PC-3 (cell line): ENCODE measurements around a stretch of chr1.

- RAMPAGE, long total RNA = no peak
Observed at GRCh38 chr1:64890924-64892100, 75.0 kb downstream of the JAK1 start.

GRCh38 chr1:65049276-65049995, 83.1 kb upstream of the JAK1 start:
- RAMPAGE, long total RNA = no peak

- RAMPAGE, long total RNA = no peak
Observed at GRCh38 chr1:65069239-65069670, 78.7 kb upstream of the AK4 start.

DNA sequence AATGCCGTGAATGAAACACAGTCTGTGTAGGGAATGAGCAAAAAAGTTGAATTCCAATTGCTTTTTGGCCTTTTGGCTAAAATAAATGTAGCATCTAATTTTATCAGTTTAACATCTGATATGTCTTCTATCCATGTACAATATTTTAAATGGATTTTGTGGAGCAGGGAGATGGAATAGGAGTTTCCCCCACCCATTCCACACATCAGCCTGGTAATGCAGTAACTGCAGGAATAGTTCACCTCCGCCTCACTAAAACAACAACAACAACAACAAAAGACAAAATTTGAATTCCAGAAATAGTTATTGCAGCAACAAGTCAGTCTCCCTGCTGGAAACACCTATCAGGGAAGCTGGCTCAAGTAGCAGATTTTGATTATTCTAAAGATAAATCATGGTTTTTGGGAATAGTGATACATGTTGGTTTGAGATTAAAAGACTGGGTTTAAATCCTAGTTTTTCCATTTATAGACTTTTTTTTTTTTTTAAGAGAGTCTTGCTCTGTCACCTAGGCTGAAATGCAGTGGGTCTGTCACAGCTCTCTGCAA, 4.6 kb upstream of the LEPR start:
- RAMPAGE, long total RNA = no peak

- RAMPAGE, long total RNA = no peak
Observed at GRCh38 chr1:65512375-65512826, 91.9 kb downstream of the LEPR start.

DNA sequence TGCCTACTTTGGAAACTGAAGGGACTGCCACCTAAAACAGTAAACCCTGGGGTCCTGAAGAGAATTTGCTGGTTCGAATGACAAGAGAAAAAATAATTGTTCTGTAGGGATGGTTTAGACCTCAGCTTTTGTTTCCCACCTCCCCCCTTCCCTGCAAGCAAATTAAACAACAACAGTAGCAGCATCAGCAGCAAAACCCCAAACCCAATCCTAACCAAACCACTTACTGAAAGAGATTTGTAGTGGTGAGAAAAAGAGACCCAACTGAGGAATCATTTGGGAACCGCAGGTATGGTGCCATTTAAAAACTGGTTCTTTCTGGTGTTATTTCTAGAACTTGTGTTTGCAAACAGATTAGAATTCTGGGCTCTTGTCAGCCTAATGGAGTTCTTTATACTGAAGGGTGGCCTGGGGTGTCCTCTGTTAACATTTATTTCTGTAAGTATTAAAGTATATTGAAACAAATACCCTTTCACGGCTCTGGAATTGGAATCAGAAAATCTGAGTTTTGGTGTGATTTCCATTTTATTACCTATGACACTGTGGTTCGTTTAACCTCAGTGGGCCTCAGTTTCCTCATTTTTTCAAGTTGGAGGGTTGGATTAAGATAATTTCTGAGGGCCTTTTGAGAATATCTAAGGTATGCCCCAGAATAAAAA, 105.8 kb downstream of the LEPR start:
- RAMPAGE, long total RNA = no peak

GRCh38 chr1:66271243-66271788, 262.6 kb upstream of the SGIP1 start:
- RAMPAGE, long total RNA = no peak

GRCh38 chr1:66275138-66275528, 258.8 kb upstream of the SGIP1 start:
- RAMPAGE, long total RNA = no peak

DNA sequence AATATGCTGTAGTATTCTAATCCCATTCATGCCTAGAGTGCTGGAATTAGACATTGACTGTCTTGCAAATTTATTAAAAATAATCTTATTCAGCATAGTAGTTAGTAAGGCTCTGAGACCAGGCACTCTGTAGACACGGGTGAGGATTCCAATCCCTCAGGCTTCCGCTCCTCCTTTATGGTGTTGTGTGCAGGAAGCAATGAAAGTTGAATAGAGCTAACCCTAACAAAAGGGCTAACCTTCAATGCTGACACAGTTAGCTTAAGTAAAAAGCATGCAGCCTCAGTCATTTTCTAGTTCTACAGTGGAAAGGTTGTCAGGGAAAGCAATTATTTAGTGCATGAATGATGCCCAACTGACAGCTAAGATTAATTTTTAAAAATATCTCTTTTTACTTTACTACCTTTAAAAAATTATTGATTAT, 199.6 kb upstream of the SGIP1 start:
- RAMPAGE, long total RNA = no peak

GRCh38 chr1:66348434-66348756, 185.6 kb upstream of the SGIP1 start:
- RAMPAGE, long total RNA = no peak

DNA sequence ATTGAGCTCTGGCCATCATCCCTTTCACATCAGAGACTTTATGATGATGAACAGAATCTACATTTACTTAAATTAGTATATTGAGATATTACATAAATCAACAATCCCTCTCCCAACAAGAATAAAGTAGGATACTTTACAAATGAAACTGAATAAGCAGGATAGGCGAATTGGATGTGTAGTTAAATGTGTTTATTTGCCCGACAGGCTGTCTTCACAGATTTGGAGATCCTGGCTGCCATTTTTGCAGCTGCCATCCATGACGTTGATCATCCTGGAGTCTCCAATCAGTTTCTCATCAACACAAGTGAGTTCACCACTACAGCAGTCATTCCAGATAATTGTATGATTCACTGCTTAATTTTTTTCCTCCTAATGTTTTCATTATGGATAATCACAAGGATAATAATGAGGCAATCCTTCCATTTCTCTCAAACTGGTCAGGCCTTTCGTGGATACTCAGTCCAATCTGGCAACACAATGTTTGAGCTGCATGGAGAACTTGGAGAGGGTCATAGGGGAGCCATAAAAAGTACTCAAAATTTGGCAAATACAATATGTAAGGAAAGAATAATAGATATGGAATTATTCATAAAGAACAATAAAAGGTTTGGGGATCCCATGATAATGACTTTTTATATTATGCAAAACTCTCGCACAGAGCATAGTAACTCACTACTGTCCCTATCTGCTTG, 168.3 kb upstream of the SGIP1 start:
- RAMPAGE, long total RNA = no peak

- RAMPAGE, long total RNA = no peak
Observed at GRCh38 chr1:66373673-66374196, 160.2 kb upstream of the SGIP1 start.

DNA sequence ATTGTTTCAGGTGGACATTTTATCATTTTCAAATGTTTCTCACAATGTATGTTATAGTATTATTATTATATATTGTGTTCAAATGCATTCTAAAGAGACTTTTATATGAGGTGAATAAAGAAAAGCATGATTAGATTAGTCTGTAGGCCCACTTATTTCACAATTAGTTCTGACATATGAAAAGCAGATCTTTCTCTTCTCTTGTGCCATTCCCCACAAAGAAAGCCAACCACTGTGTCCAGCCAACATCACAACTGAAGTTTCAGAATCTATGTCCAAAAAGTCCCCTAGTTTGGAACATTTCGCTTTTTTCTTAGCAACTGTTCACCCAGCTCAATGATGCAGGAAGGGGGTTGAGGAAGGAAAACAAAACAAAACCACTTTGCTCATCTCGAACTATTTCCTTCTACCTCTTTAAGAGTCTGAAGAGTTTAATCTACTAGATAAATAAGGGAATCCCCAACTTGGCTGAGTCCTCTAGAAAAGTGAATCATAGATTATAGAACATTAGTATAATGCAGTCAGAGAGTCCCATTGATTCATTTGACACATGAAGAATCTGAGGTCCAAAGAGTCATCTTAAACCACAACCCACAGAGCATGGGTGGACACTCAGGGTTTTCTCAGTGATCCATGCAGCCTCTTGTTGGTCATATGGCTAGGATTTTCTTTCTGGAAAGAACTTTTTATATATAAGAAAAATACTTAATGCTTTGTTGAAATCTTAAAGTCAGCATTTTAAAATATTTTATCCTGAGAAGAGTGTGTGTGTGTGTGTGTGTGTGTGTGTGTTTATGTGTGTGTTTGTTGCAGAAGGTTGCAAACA, 159.3 kb upstream of the SGIP1 start:
- RAMPAGE, long total RNA = no peak

DNA sequence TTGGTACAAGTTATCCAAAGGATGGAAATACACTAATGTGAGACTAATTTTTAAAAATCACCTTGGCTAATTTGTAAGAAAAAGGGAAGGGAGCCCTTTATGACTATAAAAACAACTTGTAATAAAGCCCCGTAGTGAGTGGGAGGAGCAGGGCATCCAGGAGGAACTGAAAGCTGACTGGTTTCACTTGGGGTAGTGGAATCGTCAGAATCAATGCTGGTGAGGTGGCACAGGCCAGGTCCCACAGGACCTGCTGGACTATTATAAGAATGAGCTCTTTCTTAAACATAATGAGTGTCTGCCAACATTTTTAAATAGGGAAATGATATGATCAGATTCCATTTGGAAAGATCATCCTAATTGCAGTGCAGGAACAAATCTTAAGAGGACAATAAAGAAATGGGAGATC, 153.6 kb upstream of the SGIP1 start:
- RAMPAGE, long total RNA = no peak

- RAMPAGE, long total RNA = no peak
Observed at GRCh38 chr1:66438846-66439315, 95.1 kb upstream of the SGIP1 start.

DNA sequence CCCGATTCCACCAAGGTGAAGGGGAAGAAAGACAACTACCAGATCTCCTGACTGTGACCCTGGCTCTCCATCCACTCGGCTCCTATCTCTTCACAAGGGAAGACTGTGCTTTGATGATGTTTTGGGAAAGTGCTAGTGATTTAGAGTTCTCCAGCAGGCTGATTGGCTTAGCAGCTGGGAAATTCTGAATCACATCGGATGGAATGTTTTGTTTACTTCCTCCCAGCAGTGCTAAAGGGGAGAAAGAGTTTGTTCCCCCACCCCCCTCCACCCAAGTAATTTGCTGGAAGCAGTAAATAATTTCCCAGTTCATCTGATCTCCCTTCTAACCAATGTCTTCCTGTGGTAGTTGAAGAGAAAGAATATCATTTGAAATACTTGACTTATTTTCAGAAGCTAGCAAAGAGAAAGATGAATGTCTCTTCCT, 29.5 kb downstream of the SGIP1 start:
- RAMPAGE, long total RNA = no peak

GRCh38 chr1:66877955-66878330, 46.7 kb downstream of the DNAI4 start:
- RAMPAGE, long total RNA = no peak

DNA sequence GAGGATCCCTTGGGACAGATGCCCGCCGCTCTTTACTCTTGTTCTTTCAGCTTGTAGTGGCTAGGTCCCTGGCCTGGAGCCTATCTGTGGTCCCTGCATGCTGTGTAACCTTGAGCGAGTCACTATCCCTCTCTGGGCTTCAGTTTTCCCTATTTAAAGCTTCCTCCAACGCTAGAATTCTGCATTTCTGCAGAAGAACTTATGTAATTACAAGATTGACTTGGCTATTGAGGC, 769 bp downstream of the MIER1 start:
- RAMPAGE, long total RNA = no peak

DNA sequence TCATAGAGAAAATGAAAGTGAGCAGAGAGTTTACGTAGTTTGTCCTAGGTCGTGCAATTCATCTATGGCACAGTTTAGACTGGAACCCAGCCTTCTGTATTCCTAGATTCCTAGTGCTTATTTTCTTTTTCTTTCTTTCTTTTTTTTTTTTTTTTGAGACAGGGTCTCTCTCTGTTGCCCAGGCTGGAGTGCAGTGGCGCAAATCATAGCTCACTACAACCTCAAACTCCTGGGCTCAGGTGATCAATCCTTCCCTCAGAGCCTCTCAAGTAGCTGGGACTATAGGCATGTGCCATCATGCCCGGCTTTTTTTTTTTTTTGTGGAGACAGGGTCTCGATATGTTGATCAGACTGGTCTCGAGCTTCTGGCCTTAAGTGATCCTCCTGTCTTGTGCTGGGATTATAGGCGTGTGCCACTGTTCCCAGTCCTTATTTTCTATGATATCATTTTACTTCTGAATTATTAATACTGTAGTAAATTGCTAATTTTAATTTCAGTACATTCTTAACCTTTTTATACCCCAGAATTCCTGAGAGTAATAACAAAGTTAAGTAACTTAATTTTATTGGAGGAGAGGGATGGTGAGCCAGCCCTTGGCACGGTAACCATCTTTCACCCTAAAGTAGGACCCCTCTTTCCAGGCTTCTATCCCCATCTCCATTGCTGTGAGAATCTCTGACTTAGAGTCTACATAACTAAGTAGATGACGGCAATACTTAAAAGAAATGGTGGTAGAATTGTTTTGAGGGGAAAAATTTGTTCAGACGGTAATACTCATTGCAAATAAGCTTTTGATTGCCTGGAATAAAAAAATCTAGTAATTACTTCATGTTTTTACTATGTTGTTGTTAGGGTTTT, 9.7 kb downstream of the MIER1 start:
- RAMPAGE, long total RNA = no peak

GRCh38 chr1:67207219-67207717, 41.0 kb downstream of the IL23R start:
- RAMPAGE, long total RNA = no peak